Camera-type eye (tissue), 1 donor: ENCODE measurements around the genes ELOVL4, TTK, DOP1A, PRSS35 and SNAP91.

DNA sequence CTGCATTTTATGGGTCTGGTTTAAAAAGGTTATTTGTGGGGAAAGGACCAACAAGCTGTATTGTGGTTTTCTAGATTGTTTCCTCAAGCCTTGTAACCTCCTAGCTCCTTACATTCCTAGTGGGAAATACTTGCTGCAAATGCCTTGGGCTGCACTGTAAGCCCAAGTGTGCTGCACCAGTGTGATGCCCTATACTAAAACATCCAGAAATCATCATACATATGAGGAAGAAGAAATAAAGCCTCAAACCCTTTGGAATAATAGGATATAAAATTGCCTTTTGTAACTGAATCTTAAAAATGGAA is 1.7 kb upstream of the PHIP start:
- RAMPAGE, long total RNA = no peak

DNA sequence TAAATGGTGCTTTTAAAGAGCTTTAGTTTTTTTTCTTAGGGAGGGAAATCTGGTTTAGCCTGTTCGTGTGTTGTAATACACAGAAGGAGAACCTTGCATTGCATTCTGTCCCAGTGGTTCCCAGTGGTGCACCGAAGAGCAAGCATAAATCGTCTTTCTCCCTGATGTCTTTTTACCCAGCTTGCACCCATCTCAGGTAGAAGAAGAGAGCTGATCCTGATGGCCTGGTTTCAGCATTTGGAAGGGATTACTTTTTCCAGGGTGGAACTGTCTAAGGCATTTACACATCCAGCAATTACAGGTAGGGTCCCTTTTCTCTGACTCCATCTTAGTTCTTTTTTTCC is 102.2 kb upstream of the PHIP start:
- RAMPAGE, long total RNA = no peak

DNA sequence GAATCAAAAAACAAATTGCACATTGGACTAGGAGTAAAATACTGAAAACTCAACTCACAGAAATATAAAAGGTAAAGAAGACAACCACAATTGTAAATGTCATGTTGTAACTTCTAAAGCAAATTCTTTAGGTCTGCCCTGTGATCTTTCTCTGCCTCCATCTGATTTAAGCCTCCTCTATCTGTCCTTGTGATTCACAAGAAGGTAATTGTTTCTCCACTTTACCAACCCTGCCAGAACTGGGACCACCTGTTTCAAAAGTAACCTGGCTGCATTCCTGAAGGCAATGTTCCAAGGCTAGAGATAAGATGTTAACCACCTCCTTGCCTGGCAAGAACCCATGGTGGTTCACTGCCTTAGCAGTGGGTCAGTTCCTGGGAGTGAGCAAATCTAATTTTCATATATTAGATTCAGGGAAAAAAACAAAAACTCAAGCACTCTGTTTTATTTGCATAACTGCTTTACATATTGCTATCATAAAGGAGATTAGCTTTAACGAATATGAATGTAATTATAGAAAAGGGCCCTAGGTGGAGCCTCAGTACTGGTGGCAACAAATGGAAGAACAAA is 33.3 kb upstream of the LCA5 start:
- RAMPAGE, long total RNA = no peak

- RAMPAGE, long total RNA = start-site peak on the minus strand at chr6:79947502-79947594, 50 reads
Measured at GRCh38 chr6:79947321-79948015, at the start of gene ELOVL4. TSS of gene ELOVL4 (minus strand) at chr6:79947553.

- RAMPAGE, long total RNA = no peak
Measured at GRCh38 chr6:80003757-80005117, at the start of gene TTK. TSS of gene TTK (plus strand) at chr6:80004649.

DNA sequence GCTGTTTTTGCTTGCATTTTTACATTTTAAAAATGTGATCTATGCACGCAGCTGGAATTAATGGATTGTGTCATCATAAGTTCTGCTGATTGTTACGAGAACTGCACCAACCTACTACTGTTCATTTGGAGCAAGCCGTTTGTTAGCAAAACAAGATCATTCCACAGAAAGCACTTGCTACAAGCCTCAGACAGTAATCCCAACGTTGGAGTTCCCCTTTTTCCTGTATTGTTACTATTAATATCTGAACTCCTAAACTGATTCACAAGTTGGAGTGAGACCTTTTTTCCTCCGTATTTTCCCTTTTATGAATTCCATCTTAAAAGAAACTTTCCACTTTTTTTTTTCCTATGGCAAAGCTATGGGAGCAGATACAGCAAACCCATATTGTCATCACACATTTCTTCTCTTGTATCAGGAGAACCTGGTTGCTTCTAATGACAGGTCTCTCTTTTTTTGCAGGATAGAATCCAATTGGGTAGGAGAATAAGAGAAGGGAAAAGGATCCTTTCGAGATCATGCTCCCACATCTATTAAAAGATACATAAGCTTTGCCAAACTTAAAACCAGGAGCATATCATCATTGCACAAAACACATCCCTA is 3.4 kb downstream of the TENT5A start:
- RAMPAGE, long total RNA = no peak

GRCh38 chr6:81759756-81760288 is 7.3 kb upstream of the TENT5A start:
- RAMPAGE, long total RNA = no peak

DNA sequence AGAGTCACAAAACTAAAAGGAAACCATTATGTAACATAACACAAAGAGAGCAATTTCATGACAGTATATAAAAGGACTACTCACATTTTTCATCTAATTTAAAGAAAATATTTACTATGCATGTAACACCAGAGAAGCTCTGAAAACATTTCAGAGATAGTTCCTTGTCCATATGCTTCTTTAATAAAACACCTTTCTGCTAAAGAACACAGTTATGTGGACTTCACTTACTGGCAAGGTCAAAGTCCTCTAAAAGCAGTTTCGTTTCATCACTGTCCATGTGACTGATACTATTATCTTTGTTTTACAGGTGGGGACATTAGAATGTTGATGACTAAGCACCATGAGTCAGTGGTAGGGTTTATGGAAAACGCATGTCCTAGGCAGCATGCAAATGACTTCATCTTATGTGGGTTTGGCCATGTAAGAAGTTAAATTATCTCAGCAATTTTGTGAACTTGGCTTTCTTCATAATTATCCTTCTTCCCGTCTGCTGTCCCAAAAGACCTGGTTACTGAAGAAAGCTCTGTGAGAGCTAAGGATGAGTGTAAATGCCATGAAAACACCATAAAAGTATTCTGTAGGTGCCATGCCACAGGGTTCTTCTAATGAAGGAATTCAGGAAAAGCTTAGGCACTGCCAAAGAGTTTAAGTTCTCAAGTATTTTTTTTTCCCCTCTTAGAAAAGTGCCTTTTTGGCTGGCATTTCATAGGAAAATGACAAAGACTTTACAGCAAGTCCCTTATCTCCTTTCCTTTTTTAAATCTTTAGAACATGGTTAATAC is 185.9 kb upstream of the TENT5A start:
- RAMPAGE, long total RNA = no peak

- RAMPAGE, long total RNA = no peak
Measured at GRCh38 chr6:82101106-82102170, 146.1 kb downstream of the IBTK start.

- RAMPAGE, long total RNA = no peak
Measured at GRCh38 chr6:82144095-82144759, 103.3 kb downstream of the IBTK start.

DNA sequence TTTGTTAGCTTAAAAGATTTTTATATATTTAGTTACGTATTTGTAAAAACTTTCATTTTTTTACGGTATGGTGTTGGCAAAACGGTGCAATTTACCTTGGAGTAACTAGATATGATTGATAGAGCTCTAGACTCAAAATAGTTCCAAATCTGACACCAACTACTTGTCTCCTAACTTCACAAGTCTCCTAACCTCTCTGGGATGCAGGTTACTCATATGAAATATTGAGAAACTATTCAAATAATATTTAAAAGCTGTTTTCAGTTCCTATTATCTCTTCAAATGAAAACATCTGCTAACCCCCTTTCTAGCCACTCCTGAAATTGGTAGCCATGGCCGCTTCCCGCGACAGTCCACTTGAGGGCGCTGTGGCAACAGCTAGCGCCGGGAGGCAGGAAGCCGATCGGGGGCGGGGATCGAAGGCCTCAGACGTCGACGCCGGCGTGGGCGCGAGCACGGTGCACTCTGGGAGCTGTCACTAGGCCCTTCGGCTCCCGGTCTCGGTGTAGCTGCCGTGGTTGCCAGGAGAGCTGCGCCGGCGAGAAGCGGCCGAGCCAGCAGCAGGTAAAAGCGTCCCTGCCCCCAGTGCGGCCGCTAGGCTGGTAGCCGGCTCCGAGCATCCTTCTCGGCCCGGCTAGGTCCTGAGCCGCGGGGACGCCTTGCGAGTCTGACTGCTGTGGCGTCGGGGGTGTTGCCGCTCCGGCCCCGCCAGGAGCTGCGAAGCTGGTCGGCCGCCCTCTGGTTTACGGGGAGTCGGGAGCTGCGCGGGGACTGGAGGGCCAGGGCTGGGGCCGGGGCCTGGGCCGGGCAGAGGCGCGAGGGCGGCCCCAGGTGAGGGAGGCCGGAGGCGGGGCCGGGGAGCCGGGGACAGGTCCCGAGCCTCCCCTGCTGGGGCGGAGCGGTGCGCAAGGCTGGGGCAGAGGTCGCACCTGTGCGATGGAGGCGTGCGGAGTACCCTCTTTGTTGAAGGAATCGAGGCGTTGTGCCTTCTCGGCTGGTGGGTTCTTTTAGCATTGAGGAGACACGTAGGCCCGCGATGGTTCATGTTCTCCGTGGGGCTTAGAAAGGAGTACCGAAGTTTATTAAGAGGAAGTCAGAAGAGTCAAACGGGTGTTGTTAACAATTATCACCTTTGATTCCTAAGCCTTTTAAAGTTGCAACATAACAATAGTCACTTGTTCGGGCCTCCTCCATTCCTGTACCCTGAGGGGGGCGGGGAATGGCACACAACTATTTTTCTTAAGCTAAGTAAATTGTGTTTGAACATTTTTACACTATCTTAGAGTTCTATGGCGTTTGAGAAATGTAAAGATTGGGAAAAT is at the start of gene DOP1A:
Gene DOP1A (plus strand): TSS at position 456 of the 1,322 bp plus-strand sequence.
- RAMPAGE, long total RNA = start-site peak on the plus strand centred at position 482 of the sequence, 72 bp wide, 756 reads

GRCh38 chr6:83512171-83512901 is at the start of gene PRSS35:
TSS of gene PRSS35 (plus strand) at chr6:83512534.
- RAMPAGE, long total RNA = start-site peak on the plus strand at chr6:83512533-83512604, 334 reads

DNA sequence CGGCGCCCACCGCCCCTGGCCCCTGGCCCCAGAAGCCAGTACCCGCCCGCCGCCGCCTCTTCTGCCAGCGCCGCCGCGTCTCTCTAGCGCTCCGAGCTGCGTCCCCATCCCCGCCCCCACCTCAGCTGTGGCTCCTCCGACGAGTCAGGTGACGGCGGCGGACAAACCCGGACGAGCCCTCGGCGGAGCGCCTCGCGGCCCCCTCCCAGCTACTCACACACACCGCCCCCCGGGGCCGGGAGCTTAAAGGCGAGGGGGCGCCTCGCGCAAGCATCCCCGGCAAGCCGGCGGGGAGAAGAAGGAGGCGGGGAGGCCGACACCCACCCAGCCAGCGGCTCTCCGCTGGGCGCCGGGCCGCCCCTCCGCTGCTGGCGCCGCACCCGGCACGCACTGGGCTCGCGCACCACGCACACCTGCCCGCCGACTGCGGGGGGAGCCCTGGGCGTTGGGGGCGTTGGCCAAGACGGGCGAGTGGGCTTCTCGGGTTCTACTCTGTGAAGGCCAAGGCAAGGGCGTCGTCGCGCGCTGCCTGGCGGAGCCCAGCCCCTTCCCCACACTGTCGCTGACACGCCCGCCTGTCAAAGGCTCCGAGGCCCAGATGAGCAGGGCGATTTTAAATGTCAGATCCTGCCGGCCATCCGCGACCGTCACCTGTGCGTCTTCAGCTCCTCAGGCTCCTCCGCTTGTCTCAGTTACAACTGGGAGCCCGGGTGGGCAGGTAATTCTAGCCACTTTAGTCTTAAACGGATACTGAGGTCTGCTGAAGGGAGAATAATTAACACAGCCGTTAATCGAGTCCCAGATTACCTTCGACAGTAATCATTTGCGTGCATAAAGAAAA is at the start of gene SNAP91:
Gene SNAP91 (minus strand): TSS at position 100 of the 841 bp plus-strand sequence.
- RAMPAGE, long total RNA = no peak

GRCh38 chr6:84139237-84139743 is 88.2 kb downstream of the CEP162 start:
- RAMPAGE, long total RNA = no peak

GRCh38 chr6:84719241-84719692 is 45.1 kb downstream of the TBX18 start:
- RAMPAGE, long total RNA = no peak

- RAMPAGE, long total RNA = no peak
Measured at GRCh38 chr6:84768263-84769328, 4.2 kb upstream of the TBX18 start.

DNA sequence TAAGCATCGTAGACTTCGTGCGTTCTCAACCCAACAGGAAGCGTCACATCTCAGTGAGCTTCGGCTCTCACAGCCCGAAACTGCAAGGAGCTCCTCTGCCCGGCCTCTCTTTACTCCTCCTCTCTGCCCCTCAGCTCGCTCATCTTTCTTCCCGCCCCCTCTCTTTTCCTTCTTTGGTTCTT is 520 bp upstream of the NT5E start:
- RAMPAGE, long total RNA = no peak

GRCh38 chr6:85452232-85452595 is 2.3 kb downstream of the NT5E start:
- RAMPAGE, long total RNA = no peak

GRCh38 chr6:85464144-85464658 is 14.3 kb downstream of the NT5E start:
- RAMPAGE, long total RNA = no peak

GRCh38 chr6:85575120-85575584 is 18.5 kb downstream of the SNX14 start:
- RAMPAGE, long total RNA = no peak